Cardiac atrium fibroblast (primary cell): Measurements from ENCODE around the genes SEC61B, ZNF189, RNF20, SMC2, OR13F1 and OR13C9.

DNA sequence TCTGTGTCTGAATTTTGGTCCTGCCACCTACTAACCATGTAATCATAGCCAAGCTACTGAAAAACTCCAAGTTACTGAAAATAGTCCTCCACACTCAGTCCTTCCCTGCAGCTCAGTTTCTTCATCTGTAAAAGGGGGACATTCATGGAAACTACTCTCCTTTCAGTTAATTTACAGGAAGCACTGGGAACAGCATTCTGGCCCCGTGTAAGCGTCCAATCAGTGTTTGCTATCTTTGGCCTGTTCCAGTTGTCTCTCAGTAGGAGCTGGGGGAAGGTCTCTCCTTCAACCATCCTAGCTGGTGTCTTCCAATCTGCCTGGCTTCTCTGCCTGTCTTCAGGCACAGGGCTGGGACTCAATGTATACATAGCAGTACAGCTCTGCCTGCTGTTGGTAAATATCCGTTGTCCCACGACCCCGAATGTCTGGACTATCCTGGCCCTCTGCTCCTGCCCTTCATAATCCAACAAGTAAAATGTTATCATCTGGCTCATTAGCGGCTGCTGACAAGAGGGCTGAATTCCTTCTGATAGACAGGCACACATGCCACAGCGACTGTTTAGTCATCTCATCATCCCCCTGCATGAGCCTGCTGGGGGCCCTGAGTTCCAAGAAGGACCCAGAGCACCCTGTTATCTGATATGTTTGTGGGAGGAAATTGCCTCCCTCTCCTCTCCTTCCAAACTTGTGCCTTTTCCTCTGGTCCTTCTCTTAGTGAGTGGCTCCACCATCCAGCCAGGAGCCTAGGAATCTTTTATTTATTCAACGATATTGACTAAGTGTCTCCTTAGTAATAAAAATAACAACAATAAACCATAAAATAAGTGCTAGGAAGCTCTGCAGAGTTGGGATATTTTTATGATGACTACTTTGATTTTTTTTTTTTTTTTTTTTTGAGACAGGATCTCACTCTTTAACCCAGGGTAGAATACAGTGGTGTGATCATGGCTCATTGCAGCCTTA, 29.6 kb upstream of the TGFBR1 start:
- RAMPAGE, long total RNA: no peak

GRCh38 chr9:99184215-99185017, 37.3 kb downstream of the ALG2 start:
- RAMPAGE, long total RNA: no peak

DNA sequence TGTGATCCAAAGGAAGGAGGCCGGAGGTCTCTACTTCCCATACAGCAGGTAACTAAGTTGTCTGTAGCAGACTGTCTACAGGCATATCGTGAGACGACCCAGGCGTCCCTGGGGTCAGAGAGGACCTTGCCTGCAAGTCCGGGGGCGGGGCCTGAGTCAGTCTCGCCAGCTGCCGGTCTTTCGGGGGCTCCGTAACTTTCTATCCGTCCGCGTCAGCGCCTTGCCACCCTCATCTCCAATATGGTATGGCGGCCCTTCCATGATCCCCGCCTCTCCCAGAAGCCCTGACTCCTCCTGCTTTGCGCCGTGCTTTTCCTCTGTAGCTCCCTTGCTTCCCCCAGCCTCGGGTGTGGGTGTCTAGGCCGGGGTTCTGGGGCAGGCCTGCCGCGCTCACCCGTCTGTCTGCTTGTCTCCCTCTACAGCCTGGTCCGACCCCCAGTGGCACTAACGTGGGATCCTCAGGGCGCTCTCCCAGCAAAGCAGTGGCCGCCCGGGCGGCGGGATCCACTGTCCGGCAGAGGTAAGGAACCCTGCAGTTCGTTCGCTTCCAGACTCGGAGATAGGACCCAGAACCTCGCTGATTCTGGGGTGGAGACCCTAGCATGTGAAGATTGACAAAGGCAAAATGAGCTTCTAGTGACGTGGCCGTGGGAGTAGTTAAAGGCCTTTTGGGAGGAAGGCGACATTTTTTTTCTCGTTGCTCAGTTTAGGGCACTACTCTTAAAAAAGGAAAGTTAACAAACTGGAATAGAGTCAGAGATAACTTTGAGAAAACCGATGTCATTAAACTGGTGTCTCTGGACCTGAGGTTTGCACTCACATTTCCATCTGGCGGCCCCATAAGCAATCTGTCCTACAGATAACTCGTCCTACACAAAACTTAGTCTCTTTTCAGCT, at the start of gene SEC61B:
SEC61B (plus strand) TSS at position 159 of the 897 bp plus-strand sequence.
- RAMPAGE, long total RNA: start-site peak on the plus strand centred at position 296 of the sequence, 313 bp wide, 1,049 and 90 reads in 2 replicates

- RAMPAGE, long total RNA: no peak
Measured at GRCh38 chr9:99827783-99828439, 6.2 kb downstream of the NR4A3 start.

GRCh38 chr9:99905762-99906293, 626 bp upstream of the STX17 start:
- RAMPAGE, long total RNA: no peak

DNA sequence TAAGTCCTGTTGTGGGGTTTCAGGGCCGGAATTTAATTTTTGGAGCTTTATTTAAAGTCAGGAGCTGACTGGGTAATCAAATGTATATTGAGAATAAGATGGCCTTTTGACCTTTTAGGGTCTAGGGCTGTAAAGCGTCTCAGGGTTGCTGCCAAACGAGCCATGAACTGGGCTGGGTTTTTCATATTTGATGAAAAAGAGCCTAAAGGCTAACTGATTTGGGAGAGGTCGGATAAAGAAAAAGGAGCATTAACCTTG, 45.2 kb downstream of the INVS start:
- RAMPAGE, long total RNA: no peak

DNA sequence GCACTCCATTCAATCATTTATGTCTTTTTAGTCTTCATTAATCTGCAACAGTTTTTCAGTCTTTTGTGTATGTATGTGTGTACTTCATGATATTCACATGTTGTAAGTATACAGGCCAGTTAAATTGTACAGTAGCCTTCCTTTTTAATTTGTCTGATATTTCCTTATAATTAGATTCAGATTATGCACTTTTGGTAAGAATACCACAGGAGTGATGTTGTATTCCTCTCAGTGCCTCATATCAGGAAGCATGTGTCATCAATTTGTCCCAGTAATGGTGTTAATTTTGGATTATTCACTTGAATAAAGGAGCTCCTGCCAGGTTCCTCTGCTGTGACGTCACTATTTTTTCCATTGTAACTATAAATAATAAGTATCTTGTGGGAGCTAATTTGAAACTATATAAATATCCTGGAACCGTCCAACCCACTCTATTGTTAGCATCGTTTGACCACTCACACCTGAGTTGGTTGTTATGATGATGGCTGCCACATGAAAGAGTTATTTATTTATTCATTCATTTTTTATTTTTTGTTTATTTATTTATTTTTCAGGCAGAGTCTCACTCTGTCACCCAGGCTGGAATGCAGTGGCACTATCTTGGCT, 107.8 kb downstream of the INVS start:
- RAMPAGE, long total RNA: no peak

DNA sequence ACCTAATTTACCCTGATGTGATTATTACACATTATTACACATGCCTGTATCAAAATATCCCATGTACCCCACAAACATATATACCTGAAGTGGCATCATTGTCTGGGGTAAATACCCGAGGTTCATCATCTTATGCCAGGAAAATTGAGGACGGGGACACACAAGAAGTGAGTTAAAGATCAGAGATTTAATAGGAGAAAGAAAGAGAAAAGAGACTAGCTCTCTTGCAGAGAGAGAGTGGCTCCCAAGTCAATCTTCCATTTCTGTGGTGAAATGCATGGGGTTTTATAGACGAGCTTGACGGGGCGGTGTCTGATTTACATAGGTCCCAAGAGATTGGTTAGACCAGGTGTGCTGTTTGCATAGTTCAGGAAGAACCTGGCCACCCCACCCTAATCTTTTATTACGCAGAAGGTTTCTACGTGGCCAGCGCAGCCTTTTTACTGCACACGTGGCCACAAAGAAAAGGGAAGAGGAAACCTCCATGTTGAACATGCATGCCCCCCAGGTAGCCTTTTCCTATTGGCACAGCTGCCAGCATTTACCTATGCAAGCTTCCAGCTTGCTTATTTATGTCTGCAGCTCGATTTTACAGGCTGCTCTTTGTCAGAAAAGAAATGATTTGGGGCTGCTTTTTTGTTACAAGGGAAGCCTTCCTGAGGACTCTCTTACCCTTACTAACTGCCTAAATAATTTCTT, 92.0 kb downstream of the CAVIN4 start:
- RAMPAGE, long total RNA: no peak

- RAMPAGE, long total RNA: start-site peak on the minus strand at chr9:101398595-101398620, 1,317 and 131 reads in 2 replicates
Measured at GRCh38 chr9:101398479-101399376, at the start of gene ZNF189. ZNF189 (plus strand) TSS chr9:101398851.

DNA sequence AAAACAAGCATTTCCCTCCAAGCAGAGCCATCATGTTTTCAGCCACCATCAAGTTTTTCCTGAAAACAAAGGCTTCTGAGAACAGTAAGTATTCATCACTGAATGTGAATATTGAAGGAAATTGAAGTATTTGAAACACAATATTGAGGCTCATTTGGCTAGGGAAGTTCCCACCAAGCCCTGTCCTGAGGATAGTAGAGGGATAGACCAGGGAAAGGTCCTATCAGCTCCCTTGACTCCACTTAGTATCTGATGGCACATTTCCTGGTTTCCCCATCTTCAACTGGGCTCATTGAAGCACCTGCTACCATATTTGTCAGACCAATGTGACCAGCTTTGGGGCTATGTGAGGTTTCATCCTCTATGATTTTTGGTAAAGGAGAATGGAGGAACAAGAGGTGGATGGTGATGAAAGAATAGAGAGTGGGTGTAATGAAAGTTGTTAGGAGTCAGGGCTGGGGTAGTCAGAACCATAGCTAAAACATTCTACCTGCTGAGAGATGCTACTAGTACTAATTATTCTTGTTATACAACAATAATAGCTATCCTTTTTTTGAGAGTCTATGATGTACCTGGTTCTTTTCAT, 1.7 kb upstream of the ALDOB start:
- RAMPAGE, long total RNA: no peak

DNA sequence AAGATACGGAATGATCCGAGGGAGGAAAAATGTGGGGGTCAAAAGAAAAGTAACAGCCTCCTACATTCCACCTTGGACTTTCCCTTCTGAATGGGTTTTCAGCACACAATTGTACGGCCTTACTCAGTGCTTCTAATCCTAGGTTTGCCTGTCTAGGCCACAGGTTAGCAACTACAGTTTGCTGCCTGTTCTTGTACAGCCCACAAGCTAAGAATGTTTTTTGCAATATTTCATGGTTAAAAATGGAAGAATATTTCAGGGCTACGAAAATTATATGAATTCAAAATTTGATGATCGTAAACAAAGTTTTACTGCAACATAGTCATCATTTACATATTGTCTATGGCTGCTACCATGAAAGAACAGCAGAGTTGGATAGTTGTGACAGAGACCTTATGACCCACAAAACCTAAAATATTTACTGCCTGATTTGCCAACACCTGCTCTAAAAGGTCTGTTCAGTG, 599 bp upstream of the PGAP4 start:
- RAMPAGE, long total RNA: no peak

DNA sequence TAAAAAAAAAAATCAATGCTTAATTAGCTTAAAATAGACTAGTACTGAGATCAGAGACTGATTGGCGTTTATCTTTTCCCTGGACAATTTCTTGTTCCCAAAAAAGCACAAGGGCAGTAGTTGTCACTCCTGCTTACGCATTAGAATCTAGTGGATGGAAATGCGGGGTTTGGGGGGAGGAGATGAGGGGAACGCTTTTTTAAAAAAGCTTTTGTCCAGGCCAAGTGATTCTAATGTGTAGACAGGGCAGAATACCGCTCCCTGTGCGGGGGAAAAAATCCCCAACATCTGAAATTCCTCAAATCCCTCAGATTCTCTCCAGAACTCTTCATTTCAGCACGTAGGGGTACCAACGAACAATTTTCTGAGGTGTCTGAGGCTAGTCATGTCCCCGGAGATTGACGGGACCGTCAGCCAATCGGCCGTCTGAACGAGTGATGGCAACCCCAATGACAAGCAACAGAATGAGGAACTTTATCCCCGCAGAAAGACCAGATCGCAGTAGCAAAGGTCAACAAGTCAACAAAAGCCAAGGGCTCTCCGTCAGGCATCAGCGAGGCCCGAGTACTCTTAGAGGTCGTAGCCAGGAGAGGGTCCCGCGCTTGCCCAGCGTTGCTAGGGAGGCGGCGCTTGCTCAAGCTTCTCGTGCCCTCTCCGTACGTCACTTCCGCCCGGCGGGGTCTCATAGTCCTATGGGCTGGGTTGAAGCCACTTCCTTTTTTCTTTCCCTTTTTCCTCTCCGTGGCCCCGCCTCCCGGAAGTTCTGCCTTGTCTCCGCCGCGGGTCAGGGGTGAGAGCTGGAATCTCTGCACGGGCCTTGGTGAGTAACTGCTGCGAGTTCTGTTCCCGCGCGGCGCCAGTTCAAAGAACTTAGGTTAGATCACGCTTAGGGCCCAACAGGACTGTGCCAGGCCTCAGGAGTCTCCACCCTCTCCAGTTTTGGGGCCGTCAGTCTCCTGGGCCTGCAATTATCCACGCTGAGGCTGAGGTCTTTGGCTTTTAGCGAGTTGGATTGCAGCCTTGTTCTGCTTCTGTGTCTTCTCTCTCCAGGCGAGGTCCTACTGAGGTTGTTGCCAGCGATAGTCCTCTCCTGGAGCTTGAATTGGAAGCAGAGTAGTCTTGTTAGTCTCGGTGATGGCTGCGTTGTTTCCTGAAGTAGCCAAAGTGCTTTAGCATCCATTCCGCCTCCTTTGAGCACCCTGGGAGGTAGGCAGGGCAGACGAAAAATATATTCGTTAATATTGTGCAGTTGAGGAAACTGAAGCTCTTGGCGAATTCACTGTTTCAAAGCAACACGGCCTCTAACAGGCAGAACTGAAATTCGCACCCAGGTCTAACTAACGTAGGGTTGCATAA, at the start of gene RNF20:
RNF20 (plus strand) TSS at position 759 of the 1,356 bp plus-strand sequence.
- RAMPAGE, long total RNA: start-site peak on the plus strand centred at position 790 of the sequence, 21 bp wide, 28 and 11 reads in 2 replicates

DNA sequence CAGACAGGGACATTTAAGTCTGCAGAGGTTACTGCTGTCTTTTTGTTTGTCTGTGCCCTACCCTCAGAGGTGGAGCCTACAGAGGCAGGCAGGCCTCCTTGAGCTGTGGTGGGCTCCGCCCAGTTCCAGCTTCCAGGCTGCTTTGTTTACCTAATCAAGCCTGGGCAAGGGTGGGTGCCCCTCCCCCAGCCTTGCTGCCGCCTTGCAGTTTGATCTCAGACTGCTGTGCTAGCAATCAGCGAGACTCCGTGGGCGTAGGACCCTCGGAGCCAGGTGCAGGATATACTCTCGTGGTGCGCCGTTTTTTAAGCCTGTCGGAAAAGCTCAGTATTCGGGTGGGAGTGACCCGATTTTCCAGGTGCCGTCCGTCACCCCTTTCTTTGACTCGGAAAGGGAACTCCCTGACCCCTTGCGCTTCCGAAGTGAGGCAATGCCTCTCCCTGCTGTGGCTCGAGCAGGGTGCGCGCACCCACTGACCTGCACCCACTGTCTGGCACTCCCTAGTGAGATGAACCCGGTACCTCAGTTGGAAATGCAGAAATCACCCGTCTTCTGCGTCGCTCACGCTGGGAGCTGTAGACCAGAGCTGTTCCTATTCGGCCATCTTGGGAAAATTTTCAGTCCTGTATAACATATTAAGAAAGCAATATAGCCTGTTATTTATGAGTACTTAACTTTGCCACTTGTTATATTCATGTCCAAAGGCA, 485.0 kb upstream of the GRIN3A start:
- RAMPAGE, long total RNA: no peak

- RAMPAGE, long total RNA: start-site peak on the plus strand at chr9:104094299-104094350, 24 and 17 reads in 2 replicates
Measured at GRCh38 chr9:104094200-104094863, at the start of gene SMC2. SMC2 (plus strand) TSS chr9:104094309.

DNA sequence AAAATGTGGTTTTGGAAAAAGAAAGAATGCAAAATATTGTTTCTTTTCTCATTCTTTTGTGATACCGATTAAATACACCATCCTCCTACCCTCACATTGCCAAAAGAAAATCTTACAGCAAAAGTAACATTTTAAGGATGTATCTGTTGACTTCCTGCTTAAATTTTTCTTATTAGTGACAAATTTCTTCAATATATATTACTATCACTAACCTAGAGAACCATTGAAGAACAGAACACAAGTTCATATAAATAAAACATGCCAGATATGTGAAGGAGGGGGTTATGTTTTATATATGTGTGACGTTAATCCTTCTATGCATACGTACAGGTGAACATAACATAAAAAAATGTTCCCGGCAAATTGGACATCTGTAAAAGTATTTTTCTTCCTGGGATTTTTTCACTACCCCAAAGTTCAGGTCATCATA, at the start of gene OR13F1:
OR13F1 (plus strand) TSS at position 350 of the 430 bp plus-strand sequence.
- RAMPAGE, long total RNA: no peak

- RAMPAGE, long total RNA: no peak
Measured at GRCh38 chr9:104617985-104618476, at the start of gene OR13C9. OR13C9 (minus strand) TSS chr9:104618204.

DNA sequence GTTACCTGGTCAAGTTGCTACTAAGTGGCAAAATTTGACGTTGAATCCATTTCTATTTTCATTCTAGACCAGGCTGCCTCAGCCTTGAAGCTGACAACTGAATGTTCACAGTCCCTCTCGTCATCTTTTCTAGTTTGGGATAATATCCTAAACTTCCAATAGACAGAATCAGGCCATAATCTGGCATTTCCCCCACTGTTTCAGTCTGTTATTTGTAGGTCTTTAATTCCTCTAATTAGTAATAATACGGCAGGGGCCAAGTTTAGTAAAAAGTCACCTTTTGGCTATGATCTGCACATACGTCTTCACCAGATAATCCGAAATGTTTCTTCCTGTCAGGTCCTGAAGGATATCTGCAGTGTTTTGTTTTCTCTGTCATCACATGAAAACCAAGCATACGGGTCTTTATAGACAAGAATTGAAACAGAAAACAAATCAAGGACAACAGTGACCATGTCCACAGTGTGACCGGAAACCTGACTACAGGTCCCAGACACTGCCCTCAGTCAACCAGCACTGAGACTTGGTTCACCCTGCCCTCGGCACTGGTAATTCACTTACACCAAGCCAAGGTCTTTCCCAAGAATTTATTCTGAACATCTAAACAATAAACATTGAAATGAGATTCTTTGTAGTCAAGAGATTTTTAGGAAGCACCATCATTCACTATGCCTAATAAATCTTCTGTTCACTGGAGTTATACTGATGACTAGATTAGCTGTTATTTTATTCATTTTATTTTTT, 40.6 kb downstream of the NIPSNAP3B start:
- RAMPAGE, long total RNA: no peak

DNA sequence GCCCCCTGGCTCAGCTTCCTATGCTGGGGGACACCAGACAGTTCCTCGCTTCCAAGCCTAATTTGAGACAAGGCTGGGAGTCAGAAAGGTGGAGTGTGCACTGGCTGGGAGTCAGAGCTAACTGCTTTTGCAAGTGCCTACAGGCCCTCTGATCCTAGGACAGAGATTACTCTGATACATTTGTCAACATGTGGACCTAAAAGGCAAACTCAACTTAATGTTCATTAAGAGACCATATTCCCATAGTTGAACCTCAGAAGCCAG, 80.8 kb downstream of the NIPSNAP3B start:
- RAMPAGE, long total RNA: no peak

GRCh38 chr9:104851444-104852032, 76.4 kb downstream of the ABCA1 start:
- RAMPAGE, long total RNA: no peak

DNA sequence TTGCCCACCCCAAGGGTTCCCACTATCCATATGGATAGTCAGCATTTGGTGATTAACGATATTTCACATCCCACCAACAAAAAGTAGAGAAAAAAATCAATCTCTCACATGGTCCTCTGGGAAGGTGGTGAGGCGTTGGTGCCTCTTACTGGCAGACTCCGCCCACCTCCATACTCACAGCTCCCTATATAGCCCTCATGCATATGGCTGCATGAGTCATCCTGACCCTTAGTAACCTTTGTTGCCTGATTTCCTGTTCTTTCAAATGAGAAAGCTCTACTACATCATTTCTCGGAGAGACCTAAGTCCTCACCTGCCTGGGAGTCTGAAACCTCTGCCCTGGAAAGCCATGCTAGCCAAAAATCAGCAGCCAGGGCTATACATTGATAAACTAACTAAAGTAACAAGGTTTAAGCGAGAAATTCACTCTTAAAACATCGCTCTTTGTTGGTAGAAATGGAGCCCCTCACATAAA, 33.3 kb upstream of the ABCA1 start:
- RAMPAGE, long total RNA: no peak